ENCODE results near the genes STAC3 and MARS1.

DNA sequence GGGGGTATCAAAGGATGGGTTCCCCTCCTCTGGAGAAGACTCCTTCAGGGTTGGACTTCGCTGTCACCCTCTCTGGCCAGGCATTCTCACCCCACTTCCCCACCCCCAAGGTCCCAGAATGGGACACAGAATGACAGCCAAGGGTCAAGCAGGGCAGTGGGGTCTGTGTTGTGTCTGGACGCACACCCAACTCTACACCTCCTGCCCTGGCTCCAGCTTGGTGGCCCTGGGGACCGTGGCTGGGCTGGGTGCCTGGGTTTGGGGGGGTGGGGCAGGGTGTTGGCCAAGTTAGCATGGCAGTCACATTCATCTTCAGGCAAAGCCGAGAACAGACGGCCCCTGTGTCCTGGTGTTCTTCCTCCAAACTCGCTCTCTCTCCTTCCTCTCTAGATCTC is 5.6 kb downstream of the LRP1 start:
- PRO-cap, result no peak
- RAMPAGE, long total RNA, 4 experiments, result no peak in any of the 4 experiments

DNA sequence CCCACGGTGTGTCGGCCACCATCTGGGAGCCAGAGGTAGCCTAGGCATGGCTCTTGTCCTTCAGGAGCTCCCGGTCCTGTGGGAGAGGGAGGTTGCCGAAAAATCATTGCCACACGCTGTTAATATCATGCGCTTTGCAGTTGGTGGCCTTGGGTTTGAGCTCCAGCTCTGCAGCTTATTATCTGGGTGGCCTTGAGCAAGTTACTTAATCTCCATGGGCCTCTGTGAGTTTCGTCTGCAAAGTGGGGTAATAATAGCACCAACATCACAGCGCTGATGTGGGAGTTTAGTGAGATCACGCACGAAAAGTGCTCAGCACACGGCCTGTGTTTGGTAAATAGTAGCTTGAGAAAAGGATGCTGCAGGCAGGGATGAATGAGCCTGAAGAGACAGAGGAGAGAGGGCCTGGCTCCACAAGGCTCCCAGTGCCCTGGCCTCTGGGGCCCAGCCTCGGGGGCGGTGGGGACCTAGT is 41.1 kb downstream of the LRP1 start:
- PRO-cap, result no peak
- RAMPAGE, long total RNA, 4 experiments, result no peak in any of the 4 experiments

GRCh38 chr12:57209428-57210012 is 7.1 kb upstream of the NXPH4 start:
- PRO-cap, result no peak
- RAMPAGE, long total RNA, 4 experiments, result no peak in any of the 4 experiments

GRCh38 chr12:57210013-57210674 is 6.5 kb upstream of the NXPH4 start:
- PRO-cap, result no peak
- RAMPAGE, long total RNA, 4 experiments, result no peak in any of the 4 experiments

DNA sequence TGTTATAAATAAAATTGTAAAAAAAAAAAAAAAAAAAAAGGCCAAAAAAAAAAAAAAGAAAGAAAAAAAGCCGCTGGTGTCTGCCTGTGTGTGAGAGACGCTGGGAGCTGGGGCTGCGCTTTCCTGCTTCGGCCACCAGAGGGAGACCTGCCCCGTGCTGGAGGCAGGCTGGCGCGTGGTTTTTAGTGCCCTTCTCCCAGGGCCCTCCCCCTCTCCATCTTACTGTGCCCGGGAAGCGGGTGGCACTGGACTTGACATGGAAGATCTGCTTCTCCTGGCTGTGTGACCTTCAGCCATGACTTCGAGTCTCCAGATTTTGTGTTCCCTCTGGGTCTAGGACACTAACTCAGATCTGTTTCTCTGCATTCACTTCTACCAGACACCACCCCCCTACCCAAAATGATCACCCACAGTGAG is 3.3 kb upstream of the NXPH4 start:
- PRO-cap, result no peak
- RAMPAGE, long total RNA, 4 experiments, result no peak in any of the 4 experiments

- PRO-cap, result no peak
- RAMPAGE, long total RNA, 4 experiments, result no peak in any of the 4 experiments
These were observed 3.0 kb downstream of the NDUFA4L2 start for GRCh38 chr12:57233822-57234398.

DNA sequence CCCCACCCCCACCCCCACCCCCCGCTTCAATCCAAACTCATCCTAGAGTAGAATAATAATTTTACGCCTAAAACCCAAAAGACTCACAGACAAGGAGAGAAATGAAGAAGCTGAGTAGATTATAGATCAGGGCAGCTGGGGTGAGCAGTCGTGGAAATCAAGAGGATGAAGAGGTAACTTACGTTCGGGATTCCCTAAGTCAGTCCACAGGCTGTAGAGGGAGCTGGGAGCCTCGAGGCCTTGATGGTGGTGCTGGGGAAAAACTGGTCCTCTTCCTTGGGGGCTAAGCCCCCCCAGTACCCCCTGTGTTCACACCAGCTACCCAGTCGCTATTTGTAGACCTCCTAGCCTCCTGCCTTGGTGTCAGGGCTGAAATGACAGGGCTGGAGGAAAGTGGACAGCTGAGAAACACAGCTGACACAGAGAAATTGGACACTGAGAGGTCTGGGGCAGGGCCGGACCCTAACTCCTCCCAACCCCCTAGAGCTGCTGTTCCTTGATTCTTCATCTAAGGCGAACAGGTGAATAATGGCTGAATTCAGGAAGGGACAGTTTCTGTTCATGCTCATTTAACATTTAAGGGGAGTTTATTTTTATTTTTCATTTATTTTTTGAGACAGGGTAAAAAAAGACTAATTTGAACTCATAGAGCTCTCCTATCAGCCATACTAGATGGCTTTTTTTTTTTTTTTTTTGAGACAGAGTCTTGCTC is at the start of gene STAC3:
Gene STAC3 (minus strand): TSS at position 377 of the 712 bp plus-strand sequence.
- PRO-cap, result no peak
- RAMPAGE, long total RNA, 4 experiments, result no peak in any of the 4 experiments

DNA sequence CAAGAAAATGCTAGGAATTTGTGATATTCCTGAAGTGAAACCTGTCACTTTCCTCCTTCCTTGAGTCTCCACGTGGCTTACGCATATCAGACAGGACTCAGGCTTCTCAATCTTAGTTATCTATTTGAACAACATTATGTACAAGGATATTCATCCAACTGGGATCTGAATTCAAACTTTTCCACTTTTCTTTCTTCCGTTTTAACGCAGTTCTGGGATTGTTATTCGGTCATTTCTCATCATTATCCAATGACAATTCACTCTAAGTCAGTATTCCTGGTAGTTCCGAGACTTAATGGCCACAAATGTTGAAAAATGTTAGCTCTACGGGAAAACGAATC is 1.0 kb downstream of the R3HDM2 start:
- PRO-cap, result no peak
- RAMPAGE, long total RNA, 4 experiments, result no peak in any of the 4 experiments

- PRO-cap, result no peak
- RAMPAGE, long total RNA, 4 experiments, result no peak in any of the 4 experiments
These were observed 3.9 kb upstream of the INHBE start for GRCh38 chr12:57451147-57451749.

DNA sequence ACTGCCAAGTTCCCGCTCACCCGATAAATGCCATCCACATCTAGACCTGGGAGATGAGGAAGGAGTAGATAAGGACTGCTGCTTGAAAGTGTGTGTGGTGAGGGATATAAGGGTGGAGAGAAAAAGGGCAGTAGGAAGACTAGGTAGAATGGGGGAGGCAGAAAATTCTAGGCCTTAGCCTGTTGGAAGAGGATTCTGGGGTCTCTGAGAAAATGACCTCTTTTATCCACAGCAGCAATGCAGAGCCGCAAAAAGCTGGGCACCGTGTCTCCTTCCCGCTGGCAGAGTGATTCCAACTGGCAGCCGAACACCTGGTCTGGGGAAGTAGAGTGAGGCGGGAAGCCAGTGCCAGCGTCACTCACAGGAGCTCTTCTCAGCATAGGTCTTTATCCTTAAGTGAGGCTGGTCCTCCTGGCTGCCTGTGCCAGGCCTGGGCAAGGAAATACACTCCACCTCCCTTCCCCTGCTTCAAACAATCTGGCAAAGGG is 5.0 kb downstream of the ARHGAP9 start:
- PRO-cap, result no peak
- RAMPAGE, long total RNA, 4 experiments, result no peak in any of the 4 experiments

GRCh38 chr12:57487595-57488213 is at the start of gene MARS1:
Gene MARS1 (plus strand): TSS chr12:57488068.
- PRO-cap, result bidirectional peak, plus-strand start at chr12:57488071, minus-strand start at chr12:57487850
- RAMPAGE, long total RNA, 4 experiments, result start-site peak on the plus strand in 3 of 4 experiments, at chr12:57488065-57488095 at its widest, 56 to 912 reads per replicate

DNA sequence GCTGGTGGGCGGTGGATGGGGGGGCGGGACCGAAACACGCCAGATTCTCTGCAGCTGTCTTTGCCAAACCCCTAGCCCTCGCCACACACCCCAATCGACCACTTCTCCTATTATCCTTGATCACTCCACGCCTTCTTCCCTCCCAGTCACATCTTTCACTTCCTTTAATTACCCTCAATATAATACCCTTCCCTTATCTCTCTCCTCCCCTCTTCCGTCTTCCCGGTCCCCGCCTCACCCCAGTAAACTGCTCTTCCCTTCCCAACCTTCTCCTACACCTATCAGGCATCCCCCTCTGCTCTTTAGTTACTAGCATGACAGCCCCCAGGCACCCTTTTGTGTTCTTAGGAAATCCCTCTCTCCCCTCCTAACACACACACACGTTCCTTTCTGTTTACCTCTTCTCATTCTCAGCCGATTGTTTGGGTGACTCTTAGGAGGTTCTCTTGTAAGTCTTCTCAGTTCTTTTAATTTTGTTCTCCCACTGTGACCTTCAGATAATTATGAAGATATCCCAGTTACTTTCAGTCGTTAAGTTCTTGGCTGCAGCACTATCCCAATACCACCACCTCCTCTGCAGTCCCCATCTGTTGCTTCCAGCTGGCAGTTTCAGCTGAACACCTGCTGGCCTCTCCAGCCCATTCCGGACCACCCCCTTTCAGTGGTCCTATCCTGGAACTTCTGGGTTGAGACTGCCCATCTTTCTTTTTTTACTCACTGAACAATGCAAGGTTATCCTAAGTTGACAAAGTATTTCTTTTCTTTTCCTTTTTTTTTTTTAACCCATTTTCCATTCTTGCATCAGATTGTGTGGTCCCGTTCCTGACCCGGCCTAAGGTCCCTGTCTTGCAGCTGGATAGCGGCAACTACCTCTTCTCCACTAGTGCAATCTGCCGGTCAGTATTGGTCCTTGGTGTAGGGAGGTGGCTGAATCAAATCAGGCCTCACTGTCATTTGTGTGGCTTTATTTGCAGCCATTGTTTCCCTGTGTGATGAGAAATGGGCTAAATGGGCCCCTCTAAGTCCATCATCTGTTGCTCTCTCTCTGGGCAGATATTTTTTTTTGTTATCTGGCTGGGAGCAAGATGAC is 691 bp downstream of the MARS1 start:
- PRO-cap, result unidirectional peak, minus-strand start at position 576 of the sequence
- RAMPAGE, long total RNA, 4 experiments, result no peak in any of the 4 experiments

- PRO-cap, result no peak
- RAMPAGE, long total RNA, 4 experiments, result no peak in any of the 4 experiments
These were observed 2.2 kb downstream of the DDIT3 start for GRCh38 chr12:57517736-57518890.

DNA sequence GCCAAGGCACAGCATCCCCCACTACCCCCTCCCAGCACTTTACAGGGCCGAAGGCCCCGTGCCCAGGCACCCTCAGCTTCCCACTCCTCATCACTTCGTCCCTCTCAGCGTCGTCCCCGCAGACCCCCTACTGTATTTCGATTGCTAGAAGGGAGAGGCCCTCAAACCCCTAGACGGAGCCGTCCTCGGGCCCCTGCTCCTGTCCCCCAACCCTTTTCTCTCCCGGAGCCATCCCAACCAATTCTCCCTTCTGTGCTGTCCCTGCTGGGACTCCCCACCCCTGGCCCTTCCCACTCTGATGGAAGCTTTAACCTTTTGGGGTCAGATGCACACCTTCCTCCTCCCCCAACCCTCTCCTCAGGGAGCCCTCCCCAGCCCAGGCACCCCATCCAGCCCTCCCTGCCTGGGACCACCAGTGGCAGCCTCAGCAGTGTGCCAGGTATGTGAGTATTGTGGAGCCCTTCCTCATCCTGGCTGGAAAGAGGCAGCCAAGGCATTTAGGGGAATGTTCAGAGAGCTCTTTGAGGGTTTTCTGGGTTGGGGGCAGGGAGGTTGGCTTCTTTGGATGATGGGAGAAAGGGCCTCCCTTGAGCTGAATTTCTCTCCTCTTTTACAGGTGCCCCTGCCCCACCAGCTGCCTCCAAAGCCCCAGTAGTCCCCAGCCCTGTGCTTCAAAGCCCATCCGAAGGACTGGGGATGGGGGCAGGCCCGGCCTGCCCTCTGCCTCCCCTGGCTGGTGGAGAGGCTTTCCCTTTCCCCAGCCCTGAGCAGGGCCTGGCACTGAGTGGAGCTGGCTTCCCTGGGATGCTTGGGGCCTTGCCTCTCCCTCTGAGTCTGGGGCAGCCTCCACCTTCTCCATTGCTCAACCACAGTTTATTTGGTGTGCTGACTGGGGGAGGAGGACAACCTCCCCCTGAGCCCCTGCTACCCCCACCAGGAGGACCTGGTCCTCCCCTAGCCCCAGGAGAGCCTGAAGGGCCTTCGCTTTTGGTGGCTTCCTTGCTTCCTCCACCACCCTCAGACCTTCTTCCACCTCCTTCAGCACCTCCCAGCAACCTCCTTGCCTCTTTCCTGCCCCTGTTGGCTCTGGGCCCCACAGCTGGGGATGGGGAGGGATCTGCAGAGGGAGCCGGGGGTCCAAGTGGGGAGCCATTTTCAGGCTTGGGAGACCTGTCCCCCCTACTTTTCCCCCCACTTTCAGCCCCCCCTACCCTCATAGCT is 3.7 kb downstream of the MBD6 start:
- PRO-cap, result no peak
- RAMPAGE, long total RNA, 4 experiments, result start-site peak on the plus strand in 2 of 4 experiments, centred at positions 240 to 667 of the sequence, 8 to 11 reads per replicate

DNA sequence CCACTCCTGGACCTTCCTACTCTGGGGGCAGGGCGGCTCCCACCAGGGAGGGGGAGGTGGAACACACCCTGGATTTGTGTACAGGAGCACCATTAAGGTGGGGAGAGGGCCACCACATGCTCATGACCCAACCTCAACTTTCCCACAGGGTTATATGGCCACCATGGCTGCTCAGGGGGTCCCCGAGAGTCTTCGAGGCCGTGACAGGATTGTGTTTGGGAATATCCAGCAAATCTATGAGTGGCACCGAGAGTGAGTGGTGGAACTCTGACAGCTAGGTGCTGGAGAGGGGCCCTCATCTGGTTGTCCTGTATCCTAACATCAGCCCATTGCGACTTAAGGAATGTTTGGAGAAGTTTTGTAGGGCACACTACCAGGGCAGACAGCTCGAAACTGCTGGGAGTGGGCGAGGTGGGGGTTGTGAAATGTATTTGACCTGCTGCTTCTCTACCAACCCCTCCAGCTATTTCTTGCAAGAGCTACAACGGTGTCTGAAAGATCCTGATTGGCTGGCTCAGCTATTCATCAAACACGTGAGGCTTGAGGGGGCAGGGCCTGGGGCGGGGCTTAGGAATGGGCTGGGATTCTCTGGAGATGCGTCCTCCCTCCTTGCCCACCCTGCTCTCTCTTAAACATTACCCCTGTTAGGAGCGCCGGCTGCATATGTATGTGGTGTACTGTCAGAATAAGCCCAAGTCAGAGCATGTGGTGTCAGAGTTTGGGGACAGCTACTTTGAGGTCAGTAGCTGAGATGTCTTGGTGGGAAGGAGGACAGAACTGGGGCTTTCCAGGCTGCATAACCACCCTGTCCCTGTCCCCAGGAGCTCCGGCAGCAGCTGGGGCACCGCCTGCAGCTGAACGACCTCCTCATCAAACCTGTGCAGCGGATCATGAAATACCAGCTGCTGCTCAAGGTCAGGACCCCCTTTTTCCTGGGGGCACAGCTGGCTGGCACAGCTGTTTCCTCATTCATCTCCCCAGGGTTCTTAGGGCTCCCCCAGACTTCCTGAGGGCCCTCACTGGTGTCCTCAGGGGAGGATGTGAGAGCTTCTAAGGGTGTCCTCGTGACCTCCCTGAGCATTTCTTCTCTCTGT is 3.0 kb downstream of the ARHGEF25 start:
- PRO-cap, result no peak
- RAMPAGE, long total RNA, 4 experiments, result no peak in any of the 4 experiments

DNA sequence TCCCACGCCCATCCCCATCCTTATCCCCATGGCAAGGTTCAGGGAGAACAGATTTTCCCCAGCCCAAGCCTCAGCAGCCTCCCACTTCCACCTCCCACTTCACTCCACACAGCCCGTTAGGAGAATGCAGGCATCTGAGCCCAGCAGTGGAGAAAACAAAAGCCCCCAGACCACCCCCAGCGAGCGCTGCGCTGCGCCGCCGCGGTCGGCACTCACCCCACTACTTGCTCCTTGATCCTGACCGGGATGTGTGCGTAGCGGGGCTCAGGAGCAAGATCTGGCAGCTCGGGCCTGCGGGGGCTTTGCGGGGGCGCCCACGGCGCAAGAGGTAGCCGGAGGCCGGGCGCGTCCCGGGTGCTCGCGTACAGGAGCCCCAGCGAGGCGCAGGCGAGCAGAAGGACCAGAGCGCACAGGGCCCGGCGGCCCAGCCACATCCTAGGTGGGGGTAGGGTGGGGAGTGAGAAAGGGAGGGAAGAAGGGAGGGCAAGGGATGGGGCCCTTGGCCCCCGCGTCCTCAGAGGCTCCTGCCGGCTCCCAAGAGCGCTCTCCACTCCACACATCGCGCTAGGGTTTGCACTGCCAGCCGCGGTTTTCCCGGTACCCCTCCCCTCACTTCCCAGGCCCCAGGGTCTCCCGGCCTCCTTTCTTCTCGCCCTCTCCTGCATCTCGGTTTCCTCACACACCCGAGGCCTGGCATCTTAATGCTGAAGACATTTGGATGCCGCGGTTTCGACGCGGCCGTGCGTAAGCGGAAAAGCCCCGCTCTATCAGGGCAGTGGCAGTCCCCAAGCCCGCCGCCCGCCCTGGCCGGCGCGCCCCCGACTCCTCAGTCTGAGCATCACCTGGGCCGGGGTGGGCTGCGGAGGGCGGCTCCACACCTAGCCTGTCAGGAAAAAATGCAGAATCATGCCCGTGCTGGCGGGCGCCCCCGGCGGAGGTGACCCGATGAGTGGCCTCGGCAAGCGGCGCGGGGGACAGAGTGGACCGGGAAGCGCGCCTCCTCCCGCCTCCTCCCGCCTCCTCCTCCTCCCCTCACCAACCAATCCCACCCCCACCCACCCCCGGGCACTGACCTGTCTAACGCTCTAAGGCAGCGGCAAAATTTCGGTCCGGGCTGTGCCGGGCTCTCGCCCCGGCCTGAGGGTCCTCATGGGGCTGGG is 922 bp downstream of the B4GALNT1 start:
- PRO-cap, result no peak
- RAMPAGE, long total RNA, 4 experiments, result no peak in any of the 4 experiments

DNA sequence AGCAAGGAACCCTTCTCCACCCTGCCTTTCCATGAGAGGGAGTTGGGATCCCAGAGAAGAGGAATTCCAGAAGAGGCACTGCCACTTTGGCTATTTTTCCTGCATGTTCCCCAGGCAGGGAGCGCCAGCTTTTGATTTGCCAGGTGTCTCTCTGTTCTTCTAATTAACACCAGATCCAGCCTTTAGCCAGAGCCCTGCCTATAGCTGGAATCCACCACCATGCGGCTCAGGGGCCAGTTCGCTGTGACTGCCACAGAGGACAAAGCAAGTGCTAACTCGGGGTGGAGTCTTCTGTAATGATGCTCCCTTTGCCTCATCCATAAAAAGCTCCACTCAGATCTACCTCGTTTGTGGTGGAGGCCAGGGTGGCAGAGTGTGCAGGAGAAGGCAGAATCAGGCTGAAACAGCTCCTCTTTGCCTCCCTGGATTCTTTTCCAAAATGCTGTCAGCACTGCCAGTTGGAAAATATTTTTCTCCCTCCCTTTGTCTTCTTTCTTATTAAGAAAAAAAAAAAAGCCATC is 17.9 kb upstream of the CTDSP2 start:
- PRO-cap, result bidirectional peak, plus-strand start at position 351 of the sequence, minus-strand start at position 249 of the sequence
- RAMPAGE, long total RNA, 4 experiments, result no peak in any of the 4 experiments

DNA sequence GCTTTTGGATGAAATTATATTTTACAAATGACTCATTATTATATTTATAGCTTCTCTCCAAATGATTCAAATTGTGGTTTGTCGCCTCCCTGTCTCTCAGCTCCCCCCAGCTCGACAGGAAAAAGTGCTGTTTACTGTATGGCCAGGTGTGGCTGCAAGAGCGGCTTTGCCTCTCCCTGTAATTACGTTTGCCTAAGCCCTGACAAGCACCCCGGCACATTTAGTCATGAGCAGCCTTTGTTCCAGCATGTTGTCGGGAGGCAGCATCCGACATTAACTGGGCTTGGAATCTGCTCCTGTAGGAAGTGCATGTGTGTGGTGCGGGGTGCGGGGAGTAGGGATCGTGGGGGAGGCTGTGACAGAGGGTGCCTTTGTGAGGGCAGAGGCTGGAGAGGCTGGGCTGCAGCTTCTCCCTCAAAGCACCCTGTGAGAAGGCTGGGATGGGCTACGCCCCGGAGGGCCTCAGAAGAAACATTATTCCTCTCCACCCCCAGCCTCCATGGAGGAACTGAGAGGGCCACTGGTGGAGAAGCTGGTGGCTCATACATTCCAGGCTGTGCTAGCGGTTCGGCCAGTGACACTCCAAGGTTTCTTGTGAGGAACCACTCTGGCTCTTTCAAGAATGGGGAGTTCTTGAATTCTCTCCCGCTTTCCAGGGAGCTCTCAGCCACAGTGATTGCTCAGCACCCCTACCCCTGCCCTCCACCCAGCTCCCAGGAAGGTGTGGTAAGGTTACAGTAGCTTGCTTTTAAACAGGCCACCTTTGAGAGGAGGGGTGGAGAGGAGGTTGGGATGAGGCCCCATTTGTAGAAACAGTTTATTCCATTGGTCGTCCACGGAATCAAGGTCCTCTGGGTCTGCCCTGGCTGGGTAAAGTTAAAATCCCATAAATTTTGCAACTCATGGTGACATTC is 42.2 kb upstream of the CTDSP2 start:
- PRO-cap, result bidirectional peak, plus-strand start at position 248 of the sequence, minus-strand start at position 279 of the sequence; unidirectional peak, minus-strand start at position 674 of the sequence
- RAMPAGE, long total RNA, 4 experiments, result no peak in any of the 4 experiments

GRCh38 chr12:57892647-57893139 is 46.2 kb upstream of the CTDSP2 start:
- PRO-cap, result unidirectional peak, plus-strand start at chr12:57892873
- RAMPAGE, long total RNA, 4 experiments, result no peak in any of the 4 experiments

GRCh38 chr12:57895850-57896396 is 45.4 kb upstream of the ATP23 start:
- PRO-cap, result no peak
- RAMPAGE, long total RNA, 4 experiments, result no peak in any of the 4 experiments

All from esophagus squamous epithelium (tissue), 4 donors.